Sternocleidomastoid (tissue), 1 donor: Measurements from ENCODE around the genes CDCA8, RRAGC and MYCBP.

GRCh38 chr1:36472908-36473253 lies 8.7 kb upstream of the MRPS15 start:
- PRO-cap = no peak

GRCh38 chr1:36664485-36664914 lies 181.8 kb upstream of the CSF3R start:
- PRO-cap = no peak

- PRO-cap = no peak
These were observed 221.0 kb upstream of the CSF3R start for GRCh38 chr1:36703713-36704115.

GRCh38 chr1:36795387-36795628 lies 239.0 kb downstream of the GRIK3 start:
- PRO-cap = unidirectional peak, minus-strand start at chr1:36795481

DNA sequence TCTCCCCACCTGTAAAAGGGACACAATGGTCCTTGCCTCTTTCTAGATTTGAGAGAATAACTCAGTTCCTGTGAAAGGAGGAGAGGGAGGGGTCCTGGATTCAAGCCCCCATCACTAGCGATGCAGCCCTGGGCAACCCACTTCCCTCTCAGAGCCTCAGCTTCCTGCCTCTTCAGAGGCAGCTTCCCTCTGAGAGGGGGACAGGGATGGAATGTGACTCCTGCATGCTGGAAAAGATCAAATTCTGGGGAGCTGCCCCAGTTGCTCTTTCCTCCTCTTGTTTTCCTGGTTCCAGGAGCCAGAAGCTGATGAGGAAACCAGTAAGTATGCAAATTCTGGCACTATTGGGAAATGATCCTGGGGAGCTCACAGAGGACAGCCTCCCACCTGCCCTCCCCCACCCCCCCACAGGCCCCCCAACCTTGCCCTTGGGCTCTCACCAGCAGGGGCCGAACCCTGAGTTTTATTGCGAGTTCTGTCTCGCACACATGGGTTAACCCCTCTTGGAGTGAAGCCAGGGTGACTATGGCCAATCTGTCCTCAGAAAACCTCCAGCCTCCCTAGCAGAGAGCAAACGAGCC lies 11.7 kb downstream of the ZC3H12A start:
- PRO-cap = no peak

GRCh38 chr1:37552394-37552878 lies 1.7 kb downstream of the SNIP1 start:
- PRO-cap = no peak

GRCh38 chr1:37568066-37568605 lies 11.4 kb downstream of the DNALI1 start:
- PRO-cap = no peak

- PRO-cap = no peak
These were observed 16.4 kb downstream of the C1orf109 start for GRCh38 chr1:37673809-37674460.

- PRO-cap = bidirectional peak, plus-strand start at chr1:37692496, minus-strand start at chr1:37692216
These were observed at the start of gene CDCA8 for GRCh38 chr1:37692064-37693389. TSS of gene CDCA8 (plus strand) at chr1:37692516.

- PRO-cap = no peak
These were observed 32.5 kb downstream of the EPHA10 start for GRCh38 chr1:37732369-37732781.

DNA sequence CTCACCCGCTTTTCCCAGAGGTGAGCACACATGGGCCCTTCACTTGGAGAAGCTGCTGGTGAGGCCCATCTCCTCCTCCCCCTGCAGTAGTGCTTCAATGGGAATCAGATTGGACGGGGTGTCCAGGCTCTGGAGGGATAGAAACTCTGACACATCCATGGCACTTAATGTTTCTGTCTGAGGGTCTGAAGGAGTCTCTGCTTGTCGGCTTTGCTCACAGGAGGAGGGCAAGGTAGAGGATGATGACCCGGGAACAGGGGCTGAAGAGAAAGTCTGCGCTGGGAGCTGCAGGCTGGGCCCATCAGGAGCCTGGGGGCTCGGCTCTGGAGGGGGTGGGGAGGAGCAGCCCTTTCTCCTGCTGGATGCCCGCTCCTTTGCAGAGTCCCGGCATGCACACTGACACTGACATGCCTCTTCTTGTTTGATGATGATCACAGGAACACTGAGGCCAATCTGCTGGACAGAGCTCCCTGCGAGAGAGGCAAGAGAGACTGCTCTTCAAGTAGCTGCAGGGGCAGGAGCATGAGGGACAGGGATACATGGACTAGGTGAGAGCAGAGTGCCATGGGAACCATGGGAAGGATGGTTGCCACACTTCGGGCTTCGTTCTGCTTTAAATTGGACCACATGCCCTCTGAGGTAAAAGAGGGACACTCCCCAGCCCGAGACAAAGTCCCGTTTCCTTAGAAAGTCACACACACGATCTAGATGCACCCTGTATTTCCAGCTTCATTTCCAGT lies 7.3 kb upstream of the YRDC start:
- PRO-cap = no peak

DNA sequence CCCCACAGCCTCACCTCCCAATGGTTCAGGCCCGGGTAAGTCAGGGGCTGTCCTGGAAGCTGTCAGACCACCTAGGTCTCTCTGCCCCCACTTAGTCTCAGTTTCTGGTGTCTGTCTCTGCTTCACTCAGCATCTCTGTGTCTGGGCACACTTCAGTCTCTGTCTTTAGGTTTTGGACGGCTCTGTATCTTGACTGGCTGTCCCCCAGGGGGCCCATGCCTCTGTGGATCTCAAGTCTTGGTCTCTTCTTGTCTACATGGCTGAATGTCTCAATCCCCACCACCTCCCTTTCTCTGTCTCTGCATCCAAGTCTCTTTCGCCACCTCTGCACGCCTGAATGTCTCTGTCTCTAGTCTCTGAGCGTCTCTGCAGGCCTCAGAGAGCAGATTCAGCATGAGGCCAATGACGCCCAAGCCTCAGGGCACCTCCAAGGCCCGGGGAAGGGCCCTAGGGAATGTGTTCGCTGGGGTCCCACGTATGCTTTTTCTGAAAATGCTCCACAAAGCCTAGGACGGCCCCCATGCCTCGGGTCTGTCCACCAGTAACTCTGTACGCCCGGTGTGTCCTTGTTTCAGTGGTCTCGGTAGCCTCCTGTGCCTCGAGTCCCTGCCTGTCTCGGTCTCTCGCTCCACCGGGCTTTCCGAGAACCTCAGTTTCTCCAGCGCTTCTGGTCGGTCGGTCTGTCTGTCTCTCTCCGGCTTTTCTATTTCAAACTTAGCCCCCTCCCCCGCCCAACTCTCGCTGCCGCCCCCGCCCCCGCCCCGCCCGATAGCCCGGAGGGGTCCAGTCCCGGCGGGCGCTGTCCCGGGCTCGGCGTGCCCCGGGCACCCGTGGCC lies 702 bp downstream of the FHL3 start:
- PRO-cap = bidirectional peak, plus-strand start at position 786 of the sequence, minus-strand start at position 705 of the sequence

- PRO-cap = no peak
These were observed 12.7 kb downstream of the UTP11 start for GRCh38 chr1:38025147-38025772.

- PRO-cap = no peak
These were observed 245.4 kb upstream of the POU3F1 start for GRCh38 chr1:38291806-38292643.

GRCh38 chr1:38579830-38580152 lies 279.8 kb downstream of the RRAGC start:
- PRO-cap = no peak

DNA sequence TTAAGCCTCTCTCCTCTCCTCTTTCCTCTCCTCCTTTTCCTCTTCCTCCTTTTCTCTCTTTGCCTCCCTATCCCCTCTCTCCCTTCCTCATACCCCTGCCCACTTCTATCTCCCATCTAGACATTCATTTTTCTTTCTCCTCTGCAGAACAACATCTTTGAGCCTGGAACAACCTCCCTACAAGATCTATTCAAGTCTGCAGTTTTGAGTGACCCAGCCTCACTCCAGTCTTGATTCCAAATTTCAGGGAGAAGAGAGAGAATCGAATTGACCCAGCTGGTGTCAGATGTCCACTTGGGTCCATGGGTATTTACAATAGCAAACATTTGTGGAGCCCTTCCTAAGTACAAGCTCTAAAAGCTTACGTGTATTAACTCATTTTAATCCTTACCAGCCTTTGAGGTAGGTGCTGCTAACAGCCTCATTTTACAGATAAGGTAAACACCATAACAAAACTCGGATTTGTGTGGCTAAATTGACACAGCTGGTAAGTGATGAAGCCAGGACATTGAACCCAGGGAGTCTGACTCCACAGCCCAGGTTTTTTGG lies 138.5 kb downstream of the RRAGC start:
- PRO-cap = no peak

GRCh38 chr1:38858672-38859822 lies at the start of gene RRAGC:
TSS of gene RRAGC (minus strand) at chr1:38859772.
- PRO-cap = bidirectional peak, plus-strand start at chr1:38859294, minus-strand start at chr1:38858904; bidirectional peak, plus-strand start at chr1:38860000, minus-strand start at chr1:38859737

DNA sequence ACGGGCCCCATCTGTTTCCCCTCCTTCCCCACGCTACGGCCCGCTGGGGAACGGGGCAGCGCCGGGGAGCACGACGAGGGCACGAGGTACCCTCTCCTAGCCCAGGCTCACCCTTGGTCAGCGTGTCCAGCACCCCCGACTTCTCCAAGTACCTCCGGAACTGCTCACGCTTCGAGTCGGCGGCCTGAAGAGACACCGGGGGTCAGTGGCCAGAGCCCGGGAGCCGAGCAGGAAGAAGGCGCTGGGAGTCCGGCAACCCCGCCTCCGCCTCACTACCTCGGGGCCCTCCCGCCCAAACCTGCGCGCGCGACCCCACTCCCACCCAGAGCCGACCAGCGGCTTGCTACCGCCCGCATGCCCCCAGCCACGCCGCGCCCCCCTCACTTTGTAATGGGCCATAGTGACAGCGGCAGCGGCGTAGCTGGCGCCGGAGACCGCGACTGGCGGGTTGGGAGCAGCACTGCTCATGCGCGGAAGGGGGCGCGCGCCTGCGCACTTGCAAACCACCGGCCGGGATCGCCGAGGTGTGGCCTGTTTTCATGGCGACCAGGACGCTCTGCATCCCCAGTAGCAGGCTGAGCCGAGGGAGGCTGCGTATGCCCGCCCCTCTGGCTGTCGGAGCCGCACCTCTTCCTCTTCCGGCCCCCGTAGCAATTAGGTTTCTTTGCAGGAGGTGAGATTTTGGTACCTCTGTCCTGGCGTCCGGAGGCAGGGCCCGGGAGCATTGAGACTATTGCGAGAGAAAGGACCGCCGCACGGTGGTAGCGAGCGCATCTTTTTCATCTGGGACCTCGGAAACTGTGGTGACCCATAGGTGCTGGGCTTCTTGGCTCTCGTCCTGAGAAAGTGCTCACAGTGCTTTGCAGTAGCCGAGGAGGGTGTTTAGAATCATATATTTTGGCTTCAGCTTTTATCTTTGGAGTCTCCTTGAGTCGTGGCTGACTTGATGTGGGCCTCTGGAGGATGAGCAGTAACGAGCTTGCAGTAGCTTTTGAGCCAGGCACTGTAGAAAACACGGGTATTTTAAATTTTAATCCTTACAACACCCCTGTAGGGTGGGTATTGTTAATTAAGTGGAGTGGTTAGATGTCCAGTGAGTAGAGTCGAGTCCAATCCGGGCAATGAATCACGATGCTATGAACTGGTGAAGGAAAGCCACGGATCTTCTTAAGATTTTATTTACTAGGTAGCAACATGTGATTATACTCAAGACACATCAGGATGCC lies at the start of gene MYCBP:
Gene MYCBP, minus strand, starts transcription at position 442 of the 1,226 bp plus-strand sequence.
- PRO-cap = bidirectional peak, plus-strand start at position 631 of the sequence, minus-strand start at position 442 of the sequence

DNA sequence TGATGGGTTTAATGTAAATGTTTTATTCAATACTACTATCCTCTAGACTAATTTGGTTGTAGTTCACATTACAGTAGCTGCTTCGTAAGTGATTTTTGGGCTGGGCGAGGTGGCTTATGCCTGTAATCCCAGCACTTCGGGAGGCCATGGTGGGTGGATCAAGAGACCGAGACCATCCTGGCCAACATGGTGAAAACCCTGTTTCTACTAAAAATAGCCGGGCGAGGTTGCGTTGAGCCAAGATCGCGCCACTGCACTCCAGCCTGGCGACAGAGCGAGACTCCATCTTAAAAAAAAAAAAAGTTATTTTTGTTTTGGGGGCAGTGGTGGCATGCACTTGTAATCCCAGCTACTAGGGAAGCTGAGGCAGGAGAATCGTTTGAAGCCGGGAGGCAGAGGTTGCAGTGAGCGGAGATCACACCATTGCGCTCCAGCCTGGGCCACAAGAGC lies 2.1 kb downstream of the AKIRIN1 start:
- PRO-cap = no peak

GRCh38 chr1:39035406-39035795 lies 9.3 kb downstream of the NDUFS5 start:
- PRO-cap = no peak